Sciatic nerve (tissue), 1 donor: Measurements from ENCODE around the gene FEM1C.

DNA sequence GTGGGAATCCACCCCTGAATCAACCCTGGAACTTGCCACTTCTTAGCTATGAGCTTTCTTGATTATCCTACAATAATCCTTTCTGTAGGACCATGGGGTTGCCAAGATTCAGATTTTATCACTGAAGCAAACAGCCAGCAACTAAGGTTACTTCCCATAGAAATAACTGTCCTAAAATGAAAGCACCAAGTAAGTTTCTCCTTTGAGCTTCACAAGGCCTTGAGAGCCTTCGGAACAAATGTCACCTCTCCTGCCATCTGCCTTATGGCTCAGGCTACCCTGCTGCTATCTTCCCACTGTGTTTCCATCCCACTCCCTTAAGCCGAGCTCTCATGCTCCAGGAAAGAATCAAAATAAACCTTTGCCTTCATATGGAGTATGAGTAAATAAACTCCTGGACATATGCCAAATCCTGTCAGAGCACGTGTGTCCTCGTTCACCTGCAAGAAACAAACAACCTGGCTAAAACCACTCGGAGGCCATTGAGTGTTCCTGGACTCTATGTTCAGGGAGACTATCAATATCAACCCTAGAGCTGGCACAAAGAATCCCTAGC, 122.2 kb upstream of the CCDC112 start:
- PRO-cap, result no peak

GRCh38 chr5:115544610-115544939, at the start of gene FEM1C:
Gene FEM1C, minus strand, starts transcription at chr5:115544775.
- PRO-cap, result bidirectional peak, plus-strand start at chr5:115545014, minus-strand start at chr5:115544664

DNA sequence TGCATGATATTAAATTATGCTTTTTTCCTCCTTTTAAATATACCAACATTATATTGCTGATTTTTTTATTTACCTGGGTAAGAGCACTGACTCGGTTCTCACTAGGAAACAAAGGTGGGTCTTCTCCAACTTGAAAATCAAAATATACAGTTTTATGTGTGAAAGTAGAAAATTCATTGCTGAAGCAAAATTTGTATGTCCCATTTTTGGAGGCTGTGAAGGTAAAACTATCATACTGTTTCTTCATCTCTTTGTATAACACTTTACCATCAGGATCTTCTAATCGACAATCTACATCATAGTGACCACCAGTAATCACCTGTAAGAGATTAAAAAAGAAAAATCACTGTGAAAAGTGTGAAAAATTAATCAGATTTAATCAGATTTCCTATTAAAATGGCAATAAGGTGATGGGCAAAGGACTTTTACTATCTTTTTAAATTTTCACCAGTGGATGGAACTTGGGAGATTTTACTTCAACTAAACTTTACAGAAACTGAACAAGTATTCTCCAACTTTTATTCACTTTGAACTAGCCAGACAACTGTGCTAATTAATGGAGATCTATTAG, 5.4 kb downstream of the TMED7 start:
- PRO-cap, result no peak

DNA sequence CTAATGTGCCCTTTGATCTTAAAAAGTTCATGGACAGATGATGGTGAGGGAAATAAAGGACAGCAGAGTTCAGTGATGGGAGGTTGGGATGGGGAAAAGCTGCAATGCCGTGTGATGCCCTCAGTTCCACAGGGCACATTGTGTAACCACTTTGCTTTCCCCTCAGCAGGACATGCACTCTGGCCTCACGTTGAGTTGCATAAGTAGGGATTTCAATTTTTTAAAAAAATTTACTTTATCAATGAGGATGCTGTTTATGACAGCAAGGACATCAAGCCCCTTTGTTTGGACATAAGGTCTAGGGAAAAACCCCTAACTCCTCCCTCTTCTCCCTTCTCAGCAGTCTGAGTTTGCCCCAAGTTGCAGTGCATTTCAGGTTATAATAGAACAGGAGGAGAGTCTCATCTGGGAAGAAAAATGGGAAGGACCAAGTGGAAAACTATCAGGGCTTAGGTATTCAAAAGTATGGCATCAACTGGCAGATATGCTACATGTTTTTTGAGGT, 83.1 kb upstream of the TMED7 start:
- PRO-cap, result no peak

- PRO-cap, result no peak
These were observed 80.8 kb downstream of the CDO1 start for GRCh38 chr5:115735584-115736083.

DNA sequence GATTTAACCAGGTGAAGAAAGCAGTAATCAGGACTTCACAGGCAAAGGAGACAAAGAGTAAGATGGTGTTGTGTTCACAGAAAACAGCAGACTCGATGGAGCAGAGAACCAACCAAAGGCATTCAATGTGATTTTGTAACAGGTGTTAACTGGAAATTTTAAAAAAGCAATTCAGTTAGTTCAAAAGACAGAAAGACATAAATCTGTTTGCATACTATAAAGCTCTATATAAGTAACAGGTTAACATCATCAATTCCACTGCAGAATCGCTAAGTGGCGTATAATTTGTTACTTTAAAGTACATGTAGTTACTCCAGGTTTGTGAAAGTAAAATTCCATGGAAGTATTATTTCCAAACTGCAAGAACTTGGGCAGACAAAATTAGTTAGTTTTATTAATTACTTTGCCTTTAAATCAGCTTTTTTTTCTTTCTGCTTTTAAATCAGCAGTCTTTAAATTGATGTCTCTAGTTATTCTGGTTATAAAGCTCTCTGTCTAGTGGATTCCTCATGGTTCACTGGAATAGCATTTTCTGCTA, 7.2 kb downstream of the ATG12 start:
- PRO-cap, result no peak

DNA sequence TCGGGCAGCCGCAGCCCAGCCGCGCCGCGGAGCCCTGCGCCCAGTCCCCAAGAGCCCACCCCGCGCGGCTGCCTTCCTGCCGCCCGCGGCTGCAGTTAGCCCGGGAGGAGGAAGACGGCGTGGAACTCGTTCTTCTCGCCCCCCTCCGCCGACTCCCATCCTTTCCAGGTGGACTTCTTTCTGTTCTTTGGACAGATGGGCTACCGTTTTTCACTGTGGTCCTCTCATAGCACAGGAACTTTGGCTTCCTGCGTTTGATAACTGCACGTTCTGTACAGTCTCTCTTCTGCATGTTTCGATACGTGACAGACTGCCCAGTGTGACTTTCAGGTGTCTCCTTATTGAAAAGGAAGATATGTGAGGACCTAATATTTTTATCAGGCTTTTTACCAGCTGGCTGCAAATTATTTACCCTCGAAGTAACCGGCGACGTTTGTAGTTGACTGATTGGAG, 700 bp downstream of the AP3S1 start:
- PRO-cap, result no peak

DNA sequence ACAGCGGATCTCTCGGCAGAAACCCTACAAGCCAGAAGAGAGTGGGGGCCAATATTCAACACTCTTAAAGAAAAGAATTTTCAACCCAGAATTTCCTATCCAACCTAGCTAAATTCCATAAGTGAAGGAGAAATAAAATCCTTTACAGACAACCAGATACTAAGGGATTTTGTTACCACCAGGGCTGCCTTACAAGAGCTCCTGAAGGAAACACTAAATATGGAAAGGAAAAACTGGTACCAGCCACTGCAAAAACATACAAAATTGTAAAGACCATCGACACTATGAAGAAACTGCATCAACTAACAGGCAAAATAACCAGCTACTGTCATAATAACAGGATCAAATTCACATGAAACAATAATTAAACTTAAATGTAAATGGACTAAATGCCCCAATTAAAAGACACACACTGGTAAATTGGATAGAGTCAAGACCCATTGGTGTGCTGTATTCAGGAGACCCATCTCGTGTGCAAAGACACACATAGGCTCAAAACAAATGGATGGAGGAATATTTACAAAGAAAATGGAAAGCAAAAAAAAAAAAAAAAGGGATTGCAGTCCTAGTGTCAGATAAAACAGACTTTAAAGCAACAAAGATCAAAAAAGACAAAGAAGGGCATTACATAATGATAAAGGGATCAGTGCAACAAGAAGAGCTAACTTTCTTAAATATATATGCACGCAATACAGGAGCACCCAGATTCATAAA, 83.0 kb downstream of the COMMD10 start:
- PRO-cap, result no peak

- PRO-cap, result no peak
These were observed 136.4 kb downstream of the SEMA6A start for GRCh38 chr5:116438088-116438713.

- PRO-cap, result no peak
These were observed 38.2 kb downstream of the SEMA6A start for GRCh38 chr5:116536166-116537011.

DNA sequence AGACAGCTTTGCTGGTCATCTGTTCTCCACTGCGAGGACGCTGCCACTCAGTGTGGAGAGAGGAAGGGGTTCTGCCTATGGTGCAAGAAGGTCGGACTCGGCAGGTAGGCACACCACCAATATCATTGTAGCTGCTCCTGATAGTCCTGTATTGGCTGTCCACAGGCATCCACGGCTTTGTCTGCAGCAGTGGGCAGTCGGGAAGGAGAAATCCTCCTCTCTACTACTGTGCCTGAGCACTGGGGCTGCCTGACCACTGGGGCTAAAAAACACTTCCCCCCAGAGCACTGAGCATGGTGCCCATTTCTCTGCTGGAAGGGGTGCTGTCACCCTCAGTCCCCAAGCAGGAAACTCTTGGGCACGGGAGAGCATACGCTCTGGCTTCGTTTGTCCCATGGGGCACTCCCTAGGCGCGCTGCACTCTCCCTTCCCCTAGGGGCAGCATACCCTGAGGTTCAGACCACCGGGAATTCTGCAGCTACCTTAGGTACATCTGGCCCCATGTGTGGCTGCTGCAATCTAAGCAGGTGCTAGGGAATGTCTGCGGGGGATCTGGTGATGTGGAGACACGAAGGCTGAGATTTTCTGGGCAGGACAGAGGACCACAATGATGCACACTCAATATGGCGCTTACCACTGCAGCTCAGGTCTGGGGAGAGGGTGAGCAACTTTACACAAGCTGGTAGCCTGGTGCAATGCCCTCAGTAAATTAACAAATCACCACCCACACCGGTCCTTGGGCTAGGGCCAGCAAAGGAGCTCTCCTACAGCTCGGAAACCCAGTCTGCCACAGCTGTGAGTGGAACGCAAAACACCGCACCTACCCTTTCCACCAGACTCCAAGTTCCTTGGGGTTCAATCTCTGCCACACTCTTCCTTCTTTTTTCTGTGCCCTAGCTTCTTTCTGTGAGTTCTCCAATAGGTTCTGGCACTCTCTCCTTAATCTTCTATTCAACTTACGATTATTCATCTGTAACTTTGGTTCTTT, 881.0 kb upstream of the SEMA6A start:
- PRO-cap, result no peak

GRCh38 chr5:117760189-117760464, 1185.5 kb upstream of the SEMA6A start:
- PRO-cap, result no peak

DNA sequence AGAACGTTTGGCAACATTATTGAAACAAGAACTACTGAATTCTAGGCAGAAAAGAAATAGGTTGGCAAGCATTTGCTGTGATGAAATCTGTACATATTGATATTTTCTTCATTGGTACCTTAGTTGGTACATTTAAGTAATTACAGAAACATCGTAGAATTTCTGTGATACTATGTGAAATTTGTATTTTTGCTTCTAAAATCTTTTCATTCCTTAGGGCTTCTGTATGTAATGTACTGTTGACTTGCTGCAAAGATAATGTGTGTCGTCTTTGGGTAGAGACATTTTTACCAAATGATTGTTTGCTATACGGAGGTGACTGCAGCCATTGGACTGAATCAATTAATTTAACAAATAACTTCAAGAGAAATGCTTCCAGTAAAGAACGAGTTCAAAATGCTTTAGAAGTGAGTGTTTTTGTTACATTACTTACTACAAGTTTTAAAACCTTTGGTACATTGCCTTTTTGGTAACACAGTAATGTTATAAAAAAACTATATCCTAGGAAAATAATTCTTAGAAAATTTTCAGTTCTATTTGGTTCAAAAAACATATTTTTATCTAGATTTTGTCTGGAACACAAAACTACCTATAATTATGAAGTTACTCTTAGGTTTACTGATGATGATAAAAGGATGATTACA, 47.8 kb downstream of the DMXL1 start:
- PRO-cap, result no peak

- PRO-cap, result no peak
These were observed 32.7 kb upstream of the TNFAIP8 start for GRCh38 chr5:119323030-119323525.

DNA sequence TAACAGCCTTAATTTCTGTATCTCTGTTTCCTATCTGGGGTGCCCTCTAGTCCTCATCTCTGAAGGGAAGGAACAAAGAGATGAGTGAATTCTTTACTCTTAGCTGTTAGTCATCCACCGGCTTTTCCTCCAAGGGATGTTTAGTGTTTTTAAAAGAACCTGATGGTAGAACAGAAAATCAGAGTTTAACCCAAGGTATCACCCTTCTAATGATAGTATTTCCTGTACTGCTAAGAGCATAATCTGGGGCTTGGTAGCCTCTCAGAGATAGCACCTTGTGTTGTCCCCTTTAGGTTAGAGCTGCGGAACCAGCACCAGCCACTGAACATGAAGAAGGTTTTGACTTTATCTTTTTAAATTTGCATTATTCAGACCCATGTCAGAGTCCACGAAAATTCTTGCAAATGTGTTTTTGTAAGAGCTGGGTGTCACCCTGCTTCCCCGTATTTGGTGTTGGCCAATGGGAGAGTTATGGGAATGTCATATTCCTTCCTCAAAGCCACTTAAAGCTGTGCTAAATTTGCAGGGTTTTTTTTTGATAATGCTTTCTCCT, 13.8 kb upstream of the TNFAIP8 start:
- PRO-cap, result no peak

GRCh38 chr5:119355072-119355518, 724 bp upstream of the TNFAIP8 start:
- PRO-cap, result no peak

- PRO-cap, result no peak
These were observed 5.3 kb downstream of the TNFAIP8 start for GRCh38 chr5:119360977-119361662.

DNA sequence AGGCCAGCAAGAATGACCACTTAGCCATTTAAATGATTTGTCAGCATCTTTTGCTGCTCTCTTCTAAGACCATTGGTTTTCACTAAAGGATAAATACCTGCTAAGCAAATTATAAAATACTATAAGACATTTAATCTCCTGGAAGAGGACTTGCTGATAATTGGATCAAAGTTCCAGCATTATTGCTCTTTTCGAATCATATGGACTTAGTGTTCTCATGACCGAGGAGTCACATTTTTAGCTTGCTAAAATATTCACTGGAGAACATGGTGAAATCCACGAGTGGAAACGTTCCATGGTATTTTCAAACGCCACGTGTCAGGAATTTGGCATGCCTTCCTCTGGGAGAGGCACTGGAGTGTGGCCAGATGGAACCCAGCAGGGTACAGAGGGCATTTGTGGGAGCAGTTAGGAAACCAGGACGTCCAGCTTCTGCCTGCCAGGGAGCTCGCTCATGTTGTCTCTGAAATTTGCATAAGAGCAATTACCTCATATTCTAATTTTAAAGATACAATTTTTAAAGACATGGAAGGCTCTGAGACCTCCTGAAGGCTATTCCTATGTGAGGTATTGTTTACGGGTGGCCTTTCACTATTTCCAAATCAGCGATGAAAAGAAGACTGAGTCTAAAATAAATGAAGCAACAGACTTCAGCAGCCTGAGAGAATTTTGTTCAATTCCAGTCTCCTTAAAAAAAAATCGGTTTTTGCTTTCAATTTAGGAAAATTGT, 43.2 kb downstream of the TNFAIP8 start:
- PRO-cap, result no peak

DNA sequence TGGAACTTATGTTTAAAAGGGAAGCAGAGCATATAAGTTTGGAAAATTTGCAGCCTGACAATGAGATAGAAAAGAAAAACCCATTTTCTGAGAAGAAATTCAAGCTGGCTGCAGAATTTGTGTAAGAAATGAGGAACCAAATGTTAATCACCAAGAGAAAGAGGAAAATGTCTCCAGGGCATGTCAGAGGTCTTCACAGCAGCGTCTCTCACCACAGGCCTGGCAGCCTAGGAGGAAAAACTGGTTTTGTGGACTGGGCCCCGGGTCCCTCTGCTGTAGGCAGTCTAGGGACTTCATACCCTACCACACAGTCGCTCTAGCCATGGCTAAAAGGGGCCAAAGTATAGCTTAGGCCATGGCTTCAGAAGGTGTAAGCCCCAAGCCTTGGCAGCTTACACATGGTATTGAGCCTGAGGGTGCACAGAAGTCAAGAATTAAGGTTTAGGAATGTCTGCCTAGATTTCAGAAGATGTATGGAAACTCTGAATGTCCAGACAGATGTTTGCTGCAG, 32.1 kb upstream of the HSD17B4 start:
- PRO-cap, result no peak

- PRO-cap, result no peak
These were observed 27.4 kb downstream of the ENSG00000250803 start for GRCh38 chr5:122187418-122187703.